WTC11 (cell line): ENCODE data around the gene RND3.

- PRO-cap = no peak
Observed at GRCh38 chr2:149130953-149131498, 92.5 kb downstream of the LYPD6B start.

- PRO-cap = no peak
Observed at GRCh38 chr2:150234721-150235200, 252.7 kb downstream of the RND3 start.

DNA sequence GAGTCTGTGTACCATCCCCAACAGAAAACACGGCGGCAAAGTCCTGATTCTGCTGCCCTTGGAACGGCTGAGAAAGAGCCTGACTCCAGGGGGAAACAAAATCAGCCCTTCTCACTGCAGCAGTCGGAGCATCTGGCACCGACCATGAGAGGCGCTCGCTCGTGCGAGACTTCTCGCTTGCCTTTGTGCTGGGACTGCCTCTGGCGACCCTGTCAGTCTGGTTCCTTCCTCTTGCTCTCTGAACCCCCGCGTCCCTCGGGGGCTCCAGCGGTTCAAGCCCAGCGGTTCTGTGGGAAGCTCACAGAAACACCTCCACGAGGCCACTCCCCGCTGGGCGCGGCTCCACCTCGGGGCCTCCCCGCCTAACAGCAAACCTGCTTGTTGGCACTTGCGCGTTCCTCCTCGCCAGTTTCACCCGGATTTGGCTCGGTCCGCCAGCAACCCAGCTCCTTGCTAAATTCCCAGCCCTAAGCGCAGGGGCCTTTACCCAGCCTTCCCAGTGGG is 2.3 kb downstream of the RND3 start:
- PRO-cap = bidirectional peak, plus-strand start at position 405 of the sequence, minus-strand start at position 240 of the sequence

DNA sequence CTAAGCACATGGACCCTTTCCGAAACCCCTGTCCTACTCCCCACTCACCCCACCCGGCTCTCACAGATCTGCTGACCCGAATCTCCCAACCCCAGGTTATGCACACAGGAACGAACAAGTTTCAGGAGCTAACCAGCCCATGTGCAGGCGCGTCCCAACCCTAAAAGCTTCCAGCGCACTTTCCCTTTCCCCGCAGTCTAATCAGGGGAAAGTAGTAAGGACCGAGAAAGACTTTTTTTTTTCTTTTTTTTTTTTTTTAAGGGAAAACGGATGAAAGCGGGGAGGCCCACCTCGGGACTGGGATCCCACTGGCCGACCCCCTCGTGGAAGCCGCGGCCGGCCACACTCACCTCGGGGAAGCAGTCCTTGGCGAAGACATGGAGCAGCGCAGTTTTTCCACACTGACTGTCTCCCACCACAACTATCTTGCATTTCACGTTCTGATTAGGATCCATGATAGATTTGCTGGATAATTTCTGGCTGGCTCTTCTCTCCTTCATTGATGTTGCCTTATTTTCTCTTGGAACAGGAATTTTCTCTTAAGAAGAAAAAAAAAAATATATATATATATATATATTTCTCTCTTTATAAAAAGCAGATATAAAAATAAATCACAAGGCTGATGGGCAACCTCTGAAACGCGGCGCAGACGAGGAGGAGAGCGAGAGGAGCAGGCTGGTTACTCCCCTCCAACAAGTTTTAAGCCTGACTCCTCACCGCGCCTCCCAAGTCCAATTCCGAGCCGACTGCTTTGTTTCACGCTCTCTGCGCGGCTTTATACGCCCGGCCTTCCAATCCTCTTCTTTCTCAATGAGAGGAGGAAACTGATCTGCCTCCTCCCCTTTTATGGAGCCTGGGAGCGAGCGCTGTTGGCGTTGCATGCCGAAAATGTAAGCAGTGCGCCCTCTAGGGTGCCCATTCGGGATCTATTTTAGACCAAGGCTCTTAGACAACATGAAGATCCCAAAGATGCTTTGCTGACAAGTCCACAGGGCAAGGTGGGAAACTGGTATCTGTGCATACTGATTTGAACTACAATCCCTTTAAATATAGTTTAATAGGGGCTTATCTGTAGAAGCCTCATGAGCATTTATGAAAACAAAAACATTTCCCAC is at the start of gene RND3:
RND3 (minus strand) TSS at position 750 of the 1,115 bp plus-strand sequence.
- PRO-cap = unidirectional peak, minus-strand start at position 748 of the sequence

DNA sequence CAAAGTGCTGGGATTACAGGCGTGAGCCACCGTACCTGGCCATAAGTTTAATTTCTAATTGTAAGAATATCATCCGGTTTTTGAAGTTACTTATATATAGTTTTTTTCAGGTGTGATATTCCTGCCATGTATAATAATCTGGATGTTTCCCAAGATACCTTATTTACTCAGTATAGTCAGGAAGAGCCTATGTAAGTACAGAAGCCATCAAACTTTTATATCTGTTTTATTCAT is 52.3 kb downstream of the RIF1 start:
- PRO-cap = no peak

DNA sequence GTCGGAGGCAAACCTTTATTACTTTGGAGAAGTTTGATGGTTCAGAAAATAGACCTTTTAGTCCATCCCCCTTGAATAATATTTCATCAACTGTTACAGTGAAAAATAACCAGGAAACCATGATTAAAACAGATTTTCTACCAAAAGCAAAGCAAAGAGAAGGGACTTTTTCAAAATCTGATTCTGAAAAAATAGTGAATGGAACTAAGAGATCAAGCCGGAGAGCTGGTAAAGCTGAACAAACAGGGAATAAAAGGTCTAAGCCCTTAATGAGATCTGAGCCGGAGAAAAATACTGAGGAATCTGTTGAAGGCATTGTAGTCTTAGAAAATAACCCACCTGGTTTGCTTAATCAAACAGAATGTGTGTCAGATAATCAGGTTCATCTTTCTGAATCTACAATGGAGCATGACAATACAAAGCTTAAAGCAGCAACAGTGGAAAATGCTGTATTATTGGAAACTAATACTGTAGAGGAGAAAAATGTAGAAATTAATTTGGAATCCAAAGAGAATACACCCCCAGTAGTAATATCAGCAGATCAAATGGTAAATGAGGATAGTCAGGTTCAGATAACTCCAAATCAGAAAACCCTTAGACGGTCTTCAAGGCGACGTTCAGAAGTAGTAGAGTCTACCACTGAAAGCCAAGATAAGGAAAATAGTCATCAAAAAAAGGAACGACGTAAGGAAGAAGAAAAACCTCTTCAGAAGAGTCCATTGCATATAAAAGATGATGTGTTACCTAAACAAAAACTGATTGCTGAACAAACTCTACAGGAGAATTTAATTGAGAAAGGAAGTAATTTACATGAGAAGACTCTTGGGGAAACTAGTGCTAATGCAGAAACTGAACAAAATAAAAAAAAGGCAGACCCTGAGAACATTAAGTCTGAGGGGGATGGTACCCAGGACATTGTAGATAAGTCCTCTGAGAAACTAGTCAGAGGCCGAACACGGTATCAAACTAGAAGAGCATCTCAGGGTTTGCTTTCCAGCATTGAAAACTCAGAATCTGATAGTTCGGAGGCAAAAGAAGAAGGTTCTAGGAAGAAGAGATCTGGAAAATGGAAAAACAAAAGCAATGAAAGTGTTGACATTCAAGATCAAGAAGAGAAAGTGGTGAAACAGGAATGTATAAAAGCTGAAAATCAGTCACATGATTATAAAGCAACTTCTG is 53.9 kb downstream of the RIF1 start:
- PRO-cap = no peak

- PRO-cap = no peak
Observed at GRCh38 chr2:151475796-151476334, 66.2 kb downstream of the RIF1 start.

- PRO-cap = bidirectional peak, plus-strand start at chr2:152407533, minus-strand start at chr2:152407403
Observed at GRCh38 chr2:152407274-152407899, 72.4 kb downstream of the FMNL2 start.

- PRO-cap = no peak
Observed at GRCh38 chr2:152433152-152433889, 98.3 kb downstream of the FMNL2 start.

GRCh38 chr2:152631876-152632389 is 85.3 kb downstream of the PRPF40A start:
- PRO-cap = no peak

GRCh38 chr2:152644193-152644965 is 72.9 kb downstream of the PRPF40A start:
- PRO-cap = no peak

GRCh38 chr2:152694054-152694837 is 23.0 kb downstream of the PRPF40A start:
- PRO-cap = no peak

DNA sequence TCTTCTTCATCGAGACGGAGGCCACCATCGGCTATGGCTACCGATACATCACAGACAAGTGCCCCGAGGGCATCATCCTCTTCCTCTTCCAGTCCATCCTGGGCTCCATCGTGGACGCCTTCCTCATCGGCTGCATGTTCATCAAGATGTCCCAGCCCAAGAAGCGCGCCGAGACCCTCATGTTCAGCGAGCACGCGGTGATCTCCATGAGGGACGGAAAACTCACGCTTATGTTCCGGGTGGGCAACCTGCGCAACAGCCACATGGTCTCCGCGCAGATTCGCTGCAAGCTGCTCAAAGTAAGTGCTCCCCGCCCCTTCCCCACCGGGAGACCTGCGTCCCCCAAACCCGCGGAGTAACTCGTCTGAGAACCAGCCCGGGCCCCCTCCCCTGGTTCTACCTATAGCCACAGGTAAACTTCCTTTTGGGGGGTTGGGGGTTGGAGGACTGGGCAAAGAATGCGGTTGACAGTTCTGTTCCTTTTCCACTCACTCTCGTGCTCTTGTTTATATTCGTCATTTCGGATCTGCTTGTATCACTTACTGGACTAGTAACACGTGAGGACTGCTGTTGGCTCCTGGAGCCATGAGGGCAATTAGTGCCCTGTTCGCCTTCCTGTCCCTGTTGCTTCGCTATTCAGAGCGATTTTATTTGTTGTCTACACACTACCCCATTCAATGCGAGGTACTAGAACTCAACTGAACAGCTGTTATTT is 841 bp downstream of the KCNJ3 start:
- PRO-cap = no peak

DNA sequence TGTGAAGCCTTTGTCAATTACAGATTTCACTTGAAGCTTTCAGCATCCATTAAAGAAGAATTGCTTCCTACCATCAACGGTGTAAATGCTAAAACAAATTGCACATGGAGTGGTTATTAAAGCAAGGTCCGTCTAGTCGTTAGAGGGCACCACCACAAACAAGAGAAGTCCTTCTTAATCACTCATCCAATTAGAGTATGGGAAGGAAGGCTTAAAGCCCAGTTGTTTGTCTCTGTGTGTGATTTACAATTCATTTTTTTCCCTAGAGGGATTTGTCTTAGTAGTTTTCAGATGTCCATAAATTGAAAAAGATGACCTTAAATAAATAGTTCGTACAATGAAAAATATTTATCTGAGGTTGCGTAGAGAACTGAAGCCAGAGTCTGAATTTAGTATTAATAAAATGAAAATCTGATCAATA is 1.7 kb downstream of the KCNJ3 start:
- PRO-cap = no peak

GRCh38 chr2:156319662-156320463 is 12.7 kb downstream of the NR4A2 start:
- PRO-cap = no peak

- PRO-cap = no peak
Observed at GRCh38 chr2:156323834-156324501, 8.6 kb downstream of the NR4A2 start.

- PRO-cap = no peak
Observed at GRCh38 chr2:156333446-156333740, 872 bp upstream of the NR4A2 start.

DNA sequence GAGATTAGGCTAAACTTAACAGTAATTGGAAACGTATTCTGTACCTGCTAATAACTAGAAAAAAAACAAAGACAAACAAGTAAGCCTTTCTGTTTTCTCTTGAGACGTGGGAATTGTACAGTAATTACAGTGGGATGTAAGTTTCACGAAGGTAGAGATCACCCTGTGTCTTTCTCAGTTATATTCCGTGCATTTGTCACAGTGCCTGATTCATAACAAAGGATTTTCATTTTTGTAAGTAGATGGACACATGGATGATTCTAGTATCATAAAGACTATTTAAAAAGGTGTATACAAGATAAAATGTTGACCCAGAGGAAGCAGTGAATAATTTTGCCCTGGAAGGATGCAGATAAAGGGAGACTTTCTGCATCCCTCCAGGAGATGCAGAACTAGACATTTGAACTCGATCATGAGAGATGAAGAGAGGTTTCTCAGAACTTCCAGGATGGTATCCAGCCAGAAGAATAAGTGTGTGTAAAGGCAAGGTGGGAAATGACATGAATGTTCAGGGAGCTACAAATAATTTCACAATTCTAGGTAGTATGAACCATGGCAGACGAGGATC is 110.8 kb downstream of the GPD2 start:
- PRO-cap = no peak

GRCh38 chr2:157260959-157261912 is 3.7 kb downstream of the GALNT5 start:
- PRO-cap = no peak

DNA sequence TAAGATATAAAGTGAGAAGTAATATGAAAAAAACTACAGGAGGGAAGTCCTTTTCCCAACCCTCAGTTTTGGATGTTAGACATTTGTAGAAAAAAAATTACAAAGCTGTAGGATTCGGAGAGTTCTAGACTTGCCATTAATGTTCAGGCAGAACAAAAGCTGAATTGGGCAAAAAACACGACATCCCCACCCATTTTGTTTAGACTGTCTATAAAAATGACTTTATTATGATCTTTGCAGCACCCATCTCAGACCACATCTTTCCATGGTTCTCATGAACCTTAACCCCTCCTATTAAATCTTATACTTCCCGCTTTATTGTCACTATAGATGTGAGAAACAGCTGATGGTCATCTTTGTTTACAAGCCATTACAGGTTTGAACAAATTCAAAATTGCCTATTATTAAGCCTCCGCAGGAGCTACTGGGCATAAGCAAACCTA is 29.0 kb downstream of the CYTIP start:
- PRO-cap = no peak